Mesenteric fat pad (tissue), 1 donor: Measurements from ENCODE around the genes FAM193B and PROP1.

DNA sequence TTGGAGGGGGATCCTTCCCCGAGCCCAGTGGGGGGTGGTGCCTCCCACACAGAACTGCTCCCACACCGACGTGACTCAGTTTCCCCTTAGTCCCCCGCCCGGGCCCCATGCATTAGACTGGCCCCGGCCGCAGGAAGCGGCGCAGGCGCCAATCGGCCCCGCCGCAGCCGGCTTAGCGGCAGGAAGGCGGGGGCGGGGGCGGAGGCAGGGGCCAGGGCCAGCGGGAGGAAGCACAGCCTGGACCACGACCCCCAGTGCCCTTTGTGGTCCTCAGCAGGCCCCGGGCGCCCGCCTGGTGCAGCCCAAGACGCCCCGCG, 248 bp downstream of the PDLIM7 start:
- PRO-cap: no peak

DNA sequence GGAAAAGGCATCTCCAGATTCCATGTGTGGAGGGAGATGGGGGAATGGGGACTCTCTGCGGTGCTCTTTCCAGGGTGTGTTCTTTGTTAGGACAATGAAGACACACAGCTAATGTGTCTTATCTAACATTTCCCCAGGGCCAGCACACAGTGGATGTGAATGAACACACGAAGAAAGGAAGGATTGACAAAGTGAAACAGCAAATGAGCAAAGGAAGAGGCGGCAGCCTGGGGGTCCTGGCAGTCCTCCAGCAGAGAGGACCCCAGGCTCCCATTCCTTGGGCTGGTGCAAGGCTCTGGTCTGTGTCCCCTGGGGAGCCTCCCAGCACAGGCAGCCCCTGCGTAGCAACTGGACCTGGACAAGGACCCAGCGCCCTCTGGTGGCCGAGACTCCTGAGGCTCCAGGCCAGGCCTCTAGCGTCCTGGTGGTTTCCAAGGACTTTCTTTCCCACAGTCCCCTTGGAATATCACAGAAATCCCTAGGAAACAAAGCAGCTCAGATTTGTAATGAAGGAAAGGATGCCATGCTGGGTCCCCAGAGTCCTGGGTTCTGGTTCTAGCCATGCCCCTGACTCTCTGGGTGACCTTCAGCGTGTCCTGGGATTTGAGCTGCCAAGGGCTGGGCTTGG, 3.5 kb upstream of the PDLIM7 start:
- PRO-cap: no peak

DNA sequence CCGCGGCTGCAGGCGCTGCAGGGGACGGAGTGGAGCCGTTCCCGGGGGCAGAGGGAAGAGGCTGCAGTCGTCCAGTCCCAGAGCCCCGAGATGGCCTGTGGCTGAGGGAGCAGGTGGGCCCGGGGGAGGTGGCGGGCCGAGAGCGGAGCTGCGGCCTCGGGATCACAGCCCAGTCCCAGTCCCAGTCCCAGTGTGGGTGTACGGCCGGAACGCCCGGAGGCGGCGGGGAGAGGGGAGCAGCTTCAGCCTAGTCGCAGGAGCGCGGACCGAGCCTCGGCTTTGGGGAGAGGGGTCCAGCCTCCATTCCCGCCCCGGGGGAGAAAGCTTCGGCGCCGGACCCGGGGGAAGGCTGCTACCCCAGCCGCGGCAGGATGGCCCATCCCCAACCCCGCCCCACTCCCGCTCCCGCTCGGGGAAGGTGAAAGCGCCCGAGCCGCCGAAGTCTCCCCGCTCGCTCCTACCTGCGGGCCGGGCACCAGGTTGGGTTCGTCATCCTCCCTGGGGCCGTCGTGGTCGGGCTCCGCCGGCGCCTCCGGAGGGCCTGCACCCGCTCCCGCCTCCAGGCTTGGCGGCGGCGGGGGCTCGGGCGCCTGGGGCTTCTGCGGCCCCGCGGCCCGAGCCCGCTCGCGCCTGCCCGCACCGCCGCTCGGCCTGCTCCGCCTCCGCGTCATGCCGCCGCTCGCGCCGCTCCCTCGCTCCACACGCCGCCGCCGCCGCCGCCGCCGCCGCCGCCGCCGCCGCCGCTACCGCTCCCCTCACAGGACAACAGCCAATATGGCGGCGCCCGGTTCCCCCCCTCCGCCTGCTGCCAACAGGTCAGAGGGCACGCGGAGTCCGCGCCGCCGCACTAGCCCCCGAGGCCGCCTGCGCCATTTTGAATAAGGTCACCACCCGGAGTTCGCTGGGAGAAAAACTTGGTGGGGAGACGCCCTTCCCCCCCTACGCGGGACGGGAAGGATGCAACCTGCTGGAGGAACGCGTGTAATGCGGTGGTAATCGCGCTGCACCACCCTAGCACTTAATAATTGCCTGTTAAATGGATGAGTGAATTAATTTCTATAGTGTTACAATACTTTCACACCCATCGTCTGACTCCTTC, at the start of gene FAM193B:
TSS of gene FAM193B (minus strand) at position 776 of the 1,099 bp plus-strand sequence.
- PRO-cap: unidirectional peak, minus-strand start at position 764 of the sequence

DNA sequence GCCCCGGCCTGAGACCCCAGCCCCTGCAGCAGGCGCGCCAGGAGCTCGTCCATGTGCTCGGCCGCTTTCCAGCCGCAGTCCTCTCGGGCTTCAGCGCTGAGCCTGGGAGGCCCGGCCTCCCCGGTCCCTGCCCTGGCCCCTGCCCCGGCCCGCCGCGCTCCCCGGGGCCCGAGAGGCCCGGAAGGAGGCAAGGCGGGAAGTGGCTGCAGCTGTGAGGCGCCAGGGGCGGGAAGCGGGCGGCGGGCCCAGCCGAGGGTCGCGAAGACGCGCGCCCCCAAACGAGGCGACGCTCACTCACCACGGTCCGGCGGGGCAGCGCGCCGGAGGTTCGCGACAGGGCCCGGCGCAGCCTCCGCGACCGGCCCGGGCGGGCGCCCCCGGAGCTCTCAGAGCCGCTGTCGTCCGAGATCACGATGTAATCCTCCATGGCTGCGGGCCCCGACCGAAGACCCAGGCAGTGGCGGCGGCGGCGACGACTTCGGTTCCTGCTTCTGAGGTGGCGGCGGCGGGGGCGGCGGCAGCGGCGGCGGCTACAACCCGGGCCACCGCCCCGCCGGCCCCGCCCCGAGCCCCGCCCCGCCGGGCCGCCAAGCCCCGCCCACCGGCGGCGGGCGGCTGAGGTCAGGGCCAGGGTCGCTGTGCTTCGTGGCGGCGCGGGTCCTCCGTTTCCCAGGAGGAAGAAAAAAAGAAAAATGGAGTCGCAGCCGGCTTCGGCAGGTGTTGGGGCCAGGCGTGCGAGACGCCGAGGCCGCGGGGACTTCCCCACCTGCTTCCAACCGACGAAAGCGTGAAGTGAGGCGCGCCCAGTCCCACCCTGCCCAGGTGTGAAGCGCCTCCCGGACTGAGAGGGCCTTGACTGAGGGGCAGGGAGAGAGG, 72.0 kb downstream of the B4GALT7 start:
- PRO-cap: no peak

DNA sequence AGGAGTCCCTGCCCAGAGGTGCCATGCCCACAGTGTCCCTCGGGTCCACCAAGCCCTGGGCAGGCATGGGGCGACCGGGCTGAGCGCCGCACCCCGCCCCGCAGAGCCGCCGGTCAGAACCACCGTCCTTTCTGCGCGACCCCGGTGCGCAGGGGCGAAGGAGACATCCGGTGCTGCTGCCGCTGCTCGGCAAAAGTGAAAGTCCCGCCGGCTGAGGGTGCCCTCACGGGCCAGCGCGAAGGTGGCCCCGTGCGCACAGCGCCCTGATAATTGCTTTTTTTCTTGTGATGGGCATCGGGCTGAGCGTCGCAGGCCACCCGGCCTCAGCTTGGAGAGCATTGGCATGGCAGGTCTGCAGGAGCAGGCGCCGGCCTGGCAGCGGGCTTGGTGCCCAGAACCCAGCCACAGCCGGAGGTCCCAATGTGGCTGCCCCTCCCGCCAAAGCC, 51.7 kb downstream of the PROP1 start:
- PRO-cap: no peak

GRCh38 chr5:177996014-177996538, at the start of gene PROP1:
PROP1 (minus strand) TSS chr5:177996242.
- PRO-cap: no peak

- PRO-cap: no peak
Observed at GRCh38 chr5:178090965-178091424, 22.3 kb upstream of the N4BP3 start.

- PRO-cap: no peak
Observed at GRCh38 chr5:178120853-178121408, 7.6 kb downstream of the N4BP3 start.

DNA sequence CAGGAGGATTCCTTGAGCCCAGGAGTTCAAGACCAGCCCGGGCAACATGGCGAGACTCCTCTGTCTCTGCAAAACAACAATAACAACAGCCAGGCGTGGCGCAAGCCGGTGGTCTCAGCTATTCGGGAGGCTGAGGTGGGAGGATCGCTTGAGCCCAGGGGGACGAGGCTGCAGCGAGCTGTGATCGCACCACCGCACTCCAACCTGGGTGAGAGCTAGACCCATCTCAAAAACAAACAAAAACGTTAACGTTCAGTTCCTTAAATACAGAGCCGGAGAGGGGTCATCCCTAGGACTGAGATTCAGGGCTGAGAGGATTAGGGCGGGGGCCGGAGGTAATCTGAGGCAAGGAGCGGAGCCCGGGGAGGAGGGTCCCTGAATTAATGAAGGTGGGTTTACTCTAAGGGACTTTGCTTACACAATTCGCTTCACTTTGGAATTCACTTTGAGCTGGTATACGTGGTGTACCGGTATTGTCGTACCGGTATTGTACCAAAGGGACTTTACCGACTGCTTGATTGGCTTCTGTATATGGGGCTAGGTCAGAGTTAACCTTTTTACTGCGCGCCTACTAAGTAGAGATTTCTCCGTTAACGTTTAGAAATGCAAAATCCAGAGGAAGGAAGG, 715 bp downstream of the NHP2 start:
- PRO-cap: no peak

GRCh38 chr5:178203753-178204214, 549 bp upstream of the HNRNPAB start:
- PRO-cap: no peak

- PRO-cap: no peak
Observed at GRCh38 chr5:178215896-178216704, 11.8 kb downstream of the HNRNPAB start.

DNA sequence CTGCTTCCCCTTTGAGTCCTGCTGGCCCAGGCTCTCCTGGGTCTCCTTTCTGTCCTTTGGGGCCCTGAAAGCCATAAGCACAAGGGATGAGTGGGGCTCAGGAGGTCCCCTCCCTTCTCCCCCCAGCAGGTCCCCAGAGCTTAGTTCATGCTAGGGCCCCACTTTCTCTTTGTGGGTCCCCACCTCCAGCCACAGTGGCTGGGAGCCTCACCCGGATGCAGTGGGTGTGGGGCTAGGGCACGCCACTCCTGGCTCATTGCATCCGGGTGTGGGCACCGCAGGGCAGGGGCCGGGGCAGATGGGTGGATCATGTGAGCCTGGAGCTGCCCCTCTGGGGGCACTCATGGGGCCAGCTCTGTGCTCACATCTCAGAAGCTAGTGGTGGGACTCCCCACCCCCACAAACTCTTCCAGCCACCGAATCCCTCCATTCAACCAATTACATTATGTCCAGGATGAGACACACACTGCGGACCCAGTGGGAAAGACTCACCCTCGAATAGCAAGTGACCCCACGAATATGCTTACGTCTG, 16.6 kb upstream of the PHYKPL start:
- PRO-cap: no peak

DNA sequence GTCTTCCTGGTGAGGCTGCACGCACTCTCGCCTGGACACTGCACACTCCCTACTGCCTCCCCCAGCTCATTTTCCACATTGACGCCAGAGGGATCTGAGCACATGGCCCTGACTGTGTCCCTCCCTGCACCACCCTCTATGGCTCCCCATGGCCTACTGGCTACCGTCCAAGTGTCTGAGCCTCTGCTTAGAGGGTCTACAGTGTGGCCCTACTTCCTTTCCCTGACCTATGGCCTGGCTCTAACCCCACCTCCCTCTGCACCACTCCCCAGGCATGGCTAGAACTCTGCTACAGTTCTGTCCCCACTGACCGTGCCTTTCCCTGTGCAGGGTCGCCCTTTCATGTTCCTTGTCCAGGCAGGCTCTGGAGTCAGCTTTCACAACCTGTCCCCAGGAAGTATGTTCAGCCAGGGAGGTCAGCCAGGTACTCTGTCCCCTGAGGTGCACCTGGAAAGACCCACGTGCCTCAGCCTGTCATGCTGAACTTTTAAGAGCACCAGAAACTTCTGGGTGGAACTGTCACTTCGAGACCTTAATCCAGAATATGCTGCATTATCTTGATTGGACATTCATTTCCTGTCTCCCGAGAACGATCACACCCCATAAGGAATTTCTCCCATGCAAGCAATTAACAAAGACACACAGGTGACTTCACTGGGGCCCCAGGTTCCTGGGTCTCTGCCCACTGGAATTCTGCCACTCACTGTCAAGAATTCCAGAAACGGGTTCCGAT, 160.4 kb downstream of the COL23A1 start:
- PRO-cap: no peak

DNA sequence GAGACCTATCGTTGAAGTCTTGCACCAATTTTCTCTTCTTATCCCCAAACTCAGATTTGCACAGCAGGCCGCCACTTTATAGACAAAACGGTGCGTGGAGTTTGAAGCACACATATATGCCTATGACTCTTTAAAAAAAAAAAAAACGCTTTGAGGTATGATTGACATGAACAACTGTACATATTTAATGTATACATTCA, 101.7 kb downstream of the COL23A1 start:
- PRO-cap: no peak

DNA sequence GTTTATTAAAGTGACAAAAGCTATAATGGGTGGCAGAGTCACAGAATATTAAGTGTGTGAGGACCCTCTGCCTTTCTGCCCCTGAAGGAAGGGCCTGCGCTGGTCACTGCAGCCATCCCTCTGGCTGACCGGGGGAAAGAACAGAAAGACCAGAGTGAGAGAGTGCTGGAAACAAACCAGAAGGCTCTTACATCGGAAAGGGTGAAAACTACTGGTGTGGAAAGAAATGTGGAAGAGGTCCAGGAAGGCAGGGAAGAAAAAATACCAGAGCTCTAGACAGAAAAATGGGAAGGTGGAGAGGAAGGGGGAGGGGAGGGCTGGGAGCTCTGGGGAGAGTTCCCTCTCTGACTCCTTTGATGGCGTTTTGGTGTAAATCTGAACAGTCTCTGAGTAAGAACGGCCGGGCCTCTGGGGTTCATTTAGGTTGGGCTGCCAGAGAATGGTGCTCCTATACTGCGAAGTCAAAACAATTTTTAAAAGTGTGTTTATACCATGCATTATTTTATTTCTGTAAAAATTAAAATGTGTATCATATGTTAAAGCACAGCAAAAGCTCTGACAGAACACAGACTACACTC, 47.7 kb downstream of the COL23A1 start:
- PRO-cap: no peak

DNA sequence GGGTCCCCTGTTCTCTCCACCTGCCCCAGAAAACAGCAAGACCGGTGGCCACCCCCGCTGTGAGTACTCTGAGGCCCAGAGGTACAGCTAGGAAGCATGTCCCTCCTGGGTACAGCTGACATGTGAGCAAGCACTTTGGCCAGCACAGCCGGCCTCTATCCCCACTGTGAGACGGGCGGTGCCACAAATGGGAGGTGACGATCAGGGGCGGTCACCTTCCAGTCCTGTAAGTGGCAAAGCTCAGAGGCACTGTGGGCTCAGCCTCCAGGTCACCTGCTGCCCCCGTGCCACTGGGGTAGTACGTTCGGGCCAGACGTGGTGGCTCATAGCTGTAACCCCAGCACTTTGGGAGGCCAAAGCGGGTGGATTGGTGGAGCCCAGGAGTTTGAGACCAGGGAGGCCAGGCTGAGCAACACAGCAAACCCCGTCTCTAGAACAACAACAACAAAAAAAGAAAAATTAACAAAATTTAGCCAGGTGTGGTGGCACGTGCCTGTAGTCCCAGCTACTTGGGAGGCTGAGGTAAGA, 45.7 kb downstream of the COL23A1 start:
- PRO-cap: no peak

GRCh38 chr5:178625984-178626936, 590 bp downstream of the CLK4 start:
- PRO-cap: no peak

DNA sequence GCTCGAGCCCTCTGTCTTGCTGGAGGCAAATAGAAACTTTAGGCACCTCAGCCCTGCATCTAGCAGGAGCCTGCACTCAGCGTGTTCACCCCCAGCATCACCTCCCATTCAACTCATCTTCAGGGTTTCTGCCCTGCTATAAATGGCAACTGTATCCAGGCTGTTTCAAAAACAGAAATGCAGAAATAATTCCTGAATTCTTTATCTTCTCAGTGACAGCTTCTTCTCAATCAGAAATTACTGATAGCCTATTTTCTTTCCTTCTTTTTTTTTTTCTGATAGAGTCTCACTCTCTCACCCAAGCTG, 31.3 kb downstream of the ZNF354A start:
- PRO-cap: no peak

- PRO-cap: no peak
Observed at GRCh38 chr5:179266706-179267431, 78.4 kb downstream of the ADAMTS2 start.

DNA sequence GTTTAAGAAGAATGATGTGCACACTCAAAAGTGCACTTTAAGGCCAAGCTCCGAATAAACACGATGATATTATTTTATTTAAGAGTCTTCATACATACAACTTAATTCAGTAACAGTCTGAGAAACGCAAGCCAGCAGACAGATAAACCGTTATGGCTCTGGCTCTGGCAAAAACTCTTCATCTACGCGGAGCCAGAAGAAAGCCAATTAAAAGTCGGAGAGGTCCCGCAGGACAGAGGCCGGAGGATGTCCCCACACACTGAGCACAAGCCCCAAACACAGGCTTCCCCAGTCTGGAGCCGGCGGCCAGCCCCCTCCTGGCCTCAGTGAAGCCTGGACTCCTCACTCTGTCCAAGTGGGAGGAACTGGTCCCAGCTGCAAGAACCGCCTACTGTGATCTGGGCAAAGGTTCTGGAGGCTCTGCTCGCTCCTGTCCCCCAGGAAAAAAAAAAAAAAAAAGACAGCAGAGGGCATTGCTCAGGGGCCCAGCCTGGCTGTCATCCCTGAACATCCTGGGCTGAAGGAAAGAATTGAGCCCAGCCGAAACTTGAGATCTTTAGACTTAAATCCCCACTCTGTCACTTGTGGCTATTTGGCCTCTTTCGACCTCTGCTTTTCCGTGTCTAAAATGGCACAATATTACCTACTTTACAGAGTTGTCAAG, 44.4 kb downstream of the ADAMTS2 start:
- PRO-cap: no peak